Umbilical cord (tissue), 2 donors: ENCODE results near the genes TTC9C, ATL3 and SPINDOC.

- RAMPAGE, long total RNA = no peak
These were observed 5.5 kb upstream of the LRRN4CL start for GRCh38 chr11:62694680-62695322.

GRCh38 chr11:62712929-62713609, 5.6 kb downstream of the GNG3 start:
- RAMPAGE, long total RNA = no peak

- RAMPAGE, long total RNA = start-site peak on the plus strand at chr11:62728471-62728512, 51 and 21 reads in 2 replicates
These were observed at the start of gene TTC9C for GRCh38 chr11:62728001-62729037. TSS of gene TTC9C (plus strand) at chr11:62728486.

- RAMPAGE, long total RNA = no peak
These were observed 5.9 kb upstream of the NXF1 start for GRCh38 chr11:62811005-62811743.

DNA sequence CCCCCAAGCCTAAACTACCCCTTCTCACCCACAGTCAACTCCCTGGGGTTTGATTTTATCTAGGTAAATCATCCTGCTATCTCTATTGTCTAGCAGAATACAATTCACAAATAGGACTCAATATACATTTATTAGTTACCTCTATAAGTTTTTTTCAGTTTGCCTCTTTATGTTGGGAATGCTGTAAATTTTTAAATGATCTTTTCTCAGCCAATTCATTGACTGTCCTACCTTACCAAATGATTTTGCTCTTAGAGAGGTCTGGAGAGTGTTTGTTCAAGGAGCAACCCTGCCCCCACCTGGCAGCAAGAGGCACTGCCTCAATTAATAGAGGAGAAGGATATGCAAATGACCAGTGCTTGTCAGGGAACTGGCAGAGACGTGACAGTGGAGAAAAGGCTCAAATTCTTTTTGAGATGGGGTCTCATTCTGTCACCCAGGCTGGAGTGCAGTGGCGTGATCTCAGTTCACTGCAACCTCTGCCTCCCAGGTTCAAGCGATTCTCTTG, 18.1 kb upstream of the SLC3A2 start:
- RAMPAGE, long total RNA = no peak

DNA sequence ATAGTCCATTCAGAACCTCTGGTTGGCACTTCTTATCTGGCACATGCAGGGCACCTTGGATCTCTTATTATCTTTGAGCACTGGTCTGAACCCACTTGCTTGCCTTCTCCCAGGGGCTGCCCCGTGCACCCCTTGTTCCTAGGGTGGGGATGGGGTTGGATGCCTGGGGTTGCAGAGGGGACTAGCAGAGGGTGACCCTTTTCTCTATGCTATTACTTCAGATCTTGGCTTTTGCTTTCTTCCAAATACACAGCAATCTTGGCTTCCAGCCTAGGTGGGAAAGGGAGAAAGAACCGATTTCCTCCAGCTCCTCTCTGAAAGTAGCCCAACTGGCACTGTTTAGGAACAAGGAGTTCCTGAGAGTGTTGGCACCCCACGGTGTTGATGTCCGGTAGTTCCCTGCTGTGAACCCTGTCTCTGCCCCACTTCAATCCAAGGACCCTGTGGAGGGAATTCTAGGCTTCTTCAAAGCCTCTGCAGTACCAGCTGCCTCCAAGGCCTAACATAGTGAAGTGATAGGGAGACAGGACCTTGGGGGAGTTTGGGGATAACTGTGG, 1.2 kb upstream of the SLC3A2 start:
- RAMPAGE, long total RNA = no peak

- RAMPAGE, long total RNA = no peak
These were observed 16.4 kb downstream of the SLC22A10 start for GRCh38 chr11:63306048-63306542.

GRCh38 chr11:63478969-63479251, 12.1 kb downstream of the PLAAT5 start:
- RAMPAGE, long total RNA = no peak

GRCh38 chr11:63488754-63489292, 2.1 kb downstream of the PLAAT5 start:
- RAMPAGE, long total RNA = no peak

GRCh38 chr11:63491593-63492084, 672 bp upstream of the PLAAT5 start:
- RAMPAGE, long total RNA = no peak

DNA sequence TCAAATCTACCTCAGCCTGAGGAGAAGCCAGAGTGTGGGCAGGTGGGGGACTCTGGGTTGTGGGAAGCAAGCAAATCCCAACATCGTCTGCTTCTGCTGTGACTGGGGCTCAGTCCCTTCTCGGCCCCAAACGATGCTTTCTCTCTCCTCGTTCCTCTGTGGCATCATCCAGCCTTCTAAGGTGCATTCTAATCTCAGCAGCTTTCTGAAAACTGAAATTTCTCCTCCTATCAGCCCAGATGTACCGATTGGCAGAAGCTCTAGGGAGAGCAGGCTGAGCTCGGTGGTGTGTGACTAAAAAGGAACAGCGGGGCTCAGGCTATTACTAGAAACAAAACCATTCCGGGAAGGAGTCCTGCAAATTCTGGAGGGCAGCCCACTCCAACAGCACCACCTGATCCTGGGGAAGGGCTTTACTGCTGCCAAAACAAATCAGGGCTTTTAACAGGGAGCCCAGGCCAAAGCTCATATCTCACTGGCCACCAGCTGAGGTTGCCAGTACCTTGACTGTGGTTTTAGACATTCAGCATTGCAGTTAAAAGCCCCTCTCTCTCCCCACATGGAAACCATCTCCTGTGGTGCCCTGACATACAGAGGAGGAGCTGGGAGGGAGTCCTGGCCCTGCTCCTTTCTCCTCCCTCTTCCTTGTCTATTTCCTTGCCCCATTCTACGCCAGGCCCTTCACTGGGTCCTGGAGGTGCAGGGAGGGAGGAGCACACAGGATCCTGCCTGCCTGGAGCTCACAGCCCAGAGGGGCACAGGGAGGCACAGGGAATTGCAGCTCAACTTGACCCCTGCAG, 740 bp downstream of the PLAAT4 start:
- RAMPAGE, long total RNA = no peak

GRCh38 chr11:63552852-63553413, 10.2 kb downstream of the PLAAT2 start:
- RAMPAGE, long total RNA = no peak

- RAMPAGE, long total RNA = no peak
These were observed 2.5 kb downstream of the PLAAT2 start for GRCh38 chr11:63560554-63561257.

- RAMPAGE, long total RNA = no peak
These were observed 9.1 kb upstream of the PLAAT2 start for GRCh38 chr11:63572254-63572755.

DNA sequence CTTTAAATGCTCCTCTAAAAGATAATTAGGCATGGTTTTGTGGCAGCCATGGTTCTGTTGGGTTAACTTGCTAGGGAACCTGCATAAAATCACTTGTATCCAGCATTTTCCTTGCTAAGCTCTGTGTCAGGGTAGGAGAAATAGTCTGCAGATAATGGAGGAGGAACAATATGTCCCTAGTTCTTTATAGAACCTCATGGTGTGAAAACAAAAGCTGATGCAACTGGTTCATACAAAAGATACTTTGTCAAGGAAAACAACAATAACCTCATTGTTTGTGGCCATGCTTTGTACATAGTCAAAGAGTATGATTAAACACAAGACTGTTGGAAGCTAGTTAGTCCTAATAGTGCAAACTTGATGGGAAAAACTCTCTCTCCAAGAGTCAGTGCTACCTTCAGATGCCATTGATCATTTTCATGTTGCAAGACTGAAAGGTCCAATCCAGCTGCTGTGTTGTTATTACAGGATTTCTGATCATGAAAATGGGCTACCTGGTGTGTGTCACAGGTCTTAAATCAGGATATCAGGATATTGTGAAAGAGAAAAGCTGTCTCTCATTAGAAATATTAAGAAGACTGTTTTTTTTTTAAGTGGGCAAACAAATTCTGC, 20.1 kb upstream of the PLAAT2 start:
- RAMPAGE, long total RNA = no peak

GRCh38 chr11:63671298-63672050, at the start of gene ATL3:
TSS of gene ATL3 (minus strand) at chr11:63671376.
- RAMPAGE, long total RNA = no peak

DNA sequence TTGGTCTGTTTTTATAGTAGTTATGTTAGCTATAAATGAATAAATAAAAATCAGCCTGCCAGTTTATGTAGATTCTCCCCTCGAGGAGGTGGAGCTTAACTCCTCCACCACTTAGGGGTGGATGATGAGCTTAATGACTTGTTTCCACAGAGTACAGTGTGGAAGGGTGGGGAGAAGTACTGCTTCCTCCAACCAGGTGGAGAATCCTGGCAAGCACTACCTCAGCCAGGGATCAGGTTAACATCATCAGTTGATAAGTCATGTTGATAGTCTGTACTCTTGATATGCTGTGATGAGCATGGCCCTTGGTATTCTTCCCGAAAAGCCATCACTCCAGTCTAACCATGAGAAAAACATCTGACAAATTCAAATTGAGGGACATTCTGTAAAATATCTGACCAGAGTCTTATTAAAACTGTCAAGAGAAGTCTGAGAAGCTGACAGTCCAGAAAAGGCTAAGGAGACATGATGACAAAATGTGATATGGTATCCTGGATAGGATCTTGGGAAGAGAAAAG, 14.1 kb downstream of the RTN3 start:
- RAMPAGE, long total RNA = no peak

GRCh38 chr11:63763358-63763889, 5.2 kb downstream of the ZFTA start:
- RAMPAGE, long total RNA = no peak

DNA sequence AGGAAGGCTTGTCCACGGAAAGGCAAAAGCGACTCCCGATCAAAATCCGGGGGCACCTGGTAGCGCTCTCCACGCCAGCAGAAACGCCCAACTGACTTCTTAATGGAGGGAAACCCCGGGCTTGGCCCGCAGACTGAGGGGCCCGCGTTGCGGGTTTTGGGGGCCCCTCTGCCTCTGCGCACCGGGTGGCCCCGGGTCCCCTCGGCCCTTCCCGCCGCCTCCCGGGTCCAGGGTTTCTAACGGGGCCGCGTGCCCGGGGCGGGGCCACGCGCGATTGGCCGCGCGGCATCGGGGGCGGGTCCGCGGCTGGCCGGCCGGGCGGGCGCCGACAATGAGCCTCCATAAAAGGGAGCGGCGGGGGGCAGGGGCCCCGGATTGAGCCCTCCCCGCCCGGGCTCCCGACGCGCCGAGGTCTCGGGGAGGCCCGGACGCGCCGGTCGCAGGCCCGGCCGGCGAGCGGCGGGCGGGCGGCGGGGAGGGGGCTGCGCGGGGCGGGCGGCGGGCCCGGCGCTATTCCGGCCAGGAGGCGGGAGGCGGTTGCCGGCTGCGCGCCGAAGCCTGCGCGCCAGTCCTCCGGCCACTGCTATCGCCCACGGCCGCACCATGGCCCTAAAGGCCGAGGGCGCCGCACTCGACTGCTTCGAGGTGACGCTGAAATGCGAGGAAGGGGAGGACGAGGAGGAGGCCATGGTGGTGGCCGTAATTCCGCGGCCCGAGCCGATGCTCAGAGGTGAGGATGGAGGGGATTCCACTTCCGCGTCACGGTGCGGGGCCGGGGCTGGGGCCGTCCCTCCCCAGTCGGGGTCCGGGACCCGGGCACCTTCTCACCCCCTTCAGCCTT, at the start of gene SPINDOC:
Gene SPINDOC, plus strand, starts transcription at position 373 of the 841 bp plus-strand sequence.
- RAMPAGE, long total RNA = no peak

- RAMPAGE, long total RNA = no peak
These were observed 8.3 kb downstream of the SPINDOC start for GRCh38 chr11:63821579-63821927.